ENCODE results near the gene SLC6A18.

- RRBS: 93% methylated on average over 6 of the region's 32 CpGs
Measured at GRCh38 chr5:1057938-1058600, 49.5 kb downstream of the NKD2 start.

- RRBS: 81% methylated on average over 7 of the region's 43 CpGs
Measured at GRCh38 chr5:1059954-1060715, 51.5 kb downstream of the NKD2 start.

GRCh38 chr5:1102809-1103416 lies 8.9 kb downstream of the SLC12A7 start:
- RRBS: no CpG with 5 or more reads among the region's 17 CpGs

GRCh38 chr5:1108082-1109217 lies 3.4 kb downstream of the SLC12A7 start:
- RRBS: 48% methylated on average over 5 of the region's 50 CpGs

GRCh38 chr5:1185428-1186447 lies 15.7 kb upstream of the SLC6A19 start:
- RRBS: no CpG with 5 or more reads among the region's 17 CpGs

- RRBS: no CpG with 5 or more reads among the region's 9 CpGs
Measured at GRCh38 chr5:1225369-1225600, at the start of gene SLC6A18. Gene SLC6A18 (plus strand): TSS chr5:1225381.

DNA sequence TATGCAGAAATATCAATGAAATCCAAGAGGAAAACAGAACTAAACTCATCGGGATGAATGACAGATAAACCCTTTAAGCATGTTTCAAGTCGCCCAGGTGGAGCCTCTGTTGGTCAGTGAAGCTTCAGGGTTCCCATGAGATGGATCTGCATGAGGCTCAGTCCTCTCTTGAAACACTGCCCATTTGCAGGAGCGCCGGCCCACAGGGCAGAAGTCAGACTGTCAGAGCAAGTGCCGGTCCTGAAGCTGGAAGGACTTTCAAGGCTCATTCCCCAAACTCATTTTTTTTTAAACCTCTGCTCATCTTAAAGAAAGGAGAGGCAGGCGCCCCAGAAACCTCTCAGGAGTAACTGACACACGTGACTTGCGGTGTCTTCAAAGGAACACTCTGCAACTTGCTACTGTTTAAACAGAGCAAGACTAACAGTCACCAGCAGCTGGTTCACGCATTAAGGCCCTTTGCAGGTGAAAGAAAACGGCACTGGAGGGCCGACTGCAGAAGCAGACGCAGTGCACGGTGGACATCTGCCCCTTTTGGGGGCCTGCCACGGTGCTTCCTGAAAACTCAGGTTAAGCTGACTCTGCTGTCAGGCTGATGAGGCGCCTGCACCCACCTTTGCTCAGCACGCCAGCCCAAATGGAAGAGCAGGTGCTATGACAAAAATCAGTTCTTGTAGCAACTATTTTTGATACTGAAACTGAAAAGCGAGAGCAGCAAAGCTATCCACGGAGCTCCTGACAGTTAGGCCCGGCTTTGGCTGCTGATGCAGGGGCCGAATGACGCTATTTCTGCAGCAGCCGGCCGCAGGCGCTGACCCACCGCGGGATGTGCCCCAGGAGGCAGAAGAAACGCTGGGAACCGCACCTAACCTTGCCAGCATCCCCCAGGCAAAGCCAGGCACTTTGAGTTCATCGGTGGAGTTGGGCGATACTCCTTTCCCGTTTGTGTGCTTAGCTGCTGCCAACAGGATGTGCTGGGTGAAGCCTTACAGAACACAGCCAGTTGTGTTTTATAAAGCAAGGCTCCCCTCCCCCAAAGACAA lies 20.8 kb upstream of the TERT start:
- RRBS: 6% methylated on average over 5 of the region's 31 CpGs

DNA sequence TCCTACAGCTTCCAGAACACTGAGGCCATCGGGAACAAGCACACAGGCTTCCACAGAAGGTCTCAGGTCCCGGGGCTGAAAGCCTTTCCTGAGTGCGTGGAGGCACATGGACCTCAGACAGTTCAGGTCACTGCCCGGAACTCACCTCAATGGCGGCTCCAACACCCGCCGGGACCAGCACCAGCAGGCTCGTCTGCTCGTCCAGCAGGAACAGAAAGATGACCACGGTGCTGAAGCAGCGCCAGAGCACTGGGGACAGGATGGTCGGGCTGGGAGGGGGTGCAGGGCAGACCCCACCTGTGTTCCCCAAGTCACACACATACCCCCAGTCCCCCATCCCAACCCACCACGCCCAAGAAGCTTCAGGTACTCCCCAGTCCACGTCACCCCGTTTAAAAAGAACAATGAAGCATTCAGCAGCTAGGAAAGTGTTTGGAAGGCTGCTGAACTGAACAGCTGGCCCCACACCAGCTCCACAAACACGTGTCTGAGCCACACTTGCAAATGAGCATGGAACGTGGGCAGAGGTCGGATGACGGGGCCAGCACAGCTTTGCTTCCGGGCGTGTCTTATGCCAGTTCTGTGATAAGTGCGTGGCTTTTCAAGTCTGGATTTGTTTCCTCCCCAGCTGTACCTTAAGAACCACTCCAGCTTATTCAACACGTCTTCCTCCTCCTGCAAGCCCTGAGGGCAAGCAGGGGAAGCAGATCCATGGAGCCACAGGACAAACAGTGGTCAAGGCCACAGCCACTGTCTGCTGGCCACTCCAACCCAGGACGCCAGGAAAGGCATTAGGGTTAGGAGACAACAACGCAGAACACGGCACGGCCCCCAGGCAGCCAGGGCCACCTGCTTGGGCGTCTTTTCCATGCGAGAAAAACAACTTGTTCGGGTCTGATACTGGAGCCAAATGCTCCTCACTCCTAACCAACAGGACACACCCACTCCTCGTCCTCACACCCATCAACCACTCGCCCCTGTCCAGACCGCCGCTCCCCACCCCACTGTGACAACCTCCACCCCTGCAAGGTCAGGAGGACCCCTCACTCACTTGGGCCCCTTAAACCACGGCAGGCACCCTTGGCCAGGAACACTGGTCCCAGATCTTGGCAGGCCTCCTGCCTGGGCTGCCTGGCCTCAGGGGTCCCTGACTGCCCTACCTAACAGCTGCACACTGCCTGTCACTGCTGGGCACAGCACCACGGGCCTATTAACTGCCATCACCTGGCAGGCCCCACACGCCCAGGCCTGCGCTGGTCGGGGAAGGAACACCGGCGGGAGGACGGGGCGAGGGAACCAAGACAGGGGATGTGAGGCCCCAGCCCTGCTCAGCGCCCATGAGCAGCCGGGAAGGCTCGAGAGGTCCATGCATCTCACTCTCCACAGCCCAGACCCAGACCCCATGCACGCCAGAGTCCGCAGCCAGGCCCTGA lies 14.2 kb downstream of the CLPTM1L start:
- RRBS: 27% methylated on average over 9 of the region's 48 CpGs

GRCh38 chr5:1498101-1498638 lies 25.6 kb downstream of the LPCAT1 start:
- RRBS: no CpG with 5 or more reads among the region's 11 CpGs

DNA sequence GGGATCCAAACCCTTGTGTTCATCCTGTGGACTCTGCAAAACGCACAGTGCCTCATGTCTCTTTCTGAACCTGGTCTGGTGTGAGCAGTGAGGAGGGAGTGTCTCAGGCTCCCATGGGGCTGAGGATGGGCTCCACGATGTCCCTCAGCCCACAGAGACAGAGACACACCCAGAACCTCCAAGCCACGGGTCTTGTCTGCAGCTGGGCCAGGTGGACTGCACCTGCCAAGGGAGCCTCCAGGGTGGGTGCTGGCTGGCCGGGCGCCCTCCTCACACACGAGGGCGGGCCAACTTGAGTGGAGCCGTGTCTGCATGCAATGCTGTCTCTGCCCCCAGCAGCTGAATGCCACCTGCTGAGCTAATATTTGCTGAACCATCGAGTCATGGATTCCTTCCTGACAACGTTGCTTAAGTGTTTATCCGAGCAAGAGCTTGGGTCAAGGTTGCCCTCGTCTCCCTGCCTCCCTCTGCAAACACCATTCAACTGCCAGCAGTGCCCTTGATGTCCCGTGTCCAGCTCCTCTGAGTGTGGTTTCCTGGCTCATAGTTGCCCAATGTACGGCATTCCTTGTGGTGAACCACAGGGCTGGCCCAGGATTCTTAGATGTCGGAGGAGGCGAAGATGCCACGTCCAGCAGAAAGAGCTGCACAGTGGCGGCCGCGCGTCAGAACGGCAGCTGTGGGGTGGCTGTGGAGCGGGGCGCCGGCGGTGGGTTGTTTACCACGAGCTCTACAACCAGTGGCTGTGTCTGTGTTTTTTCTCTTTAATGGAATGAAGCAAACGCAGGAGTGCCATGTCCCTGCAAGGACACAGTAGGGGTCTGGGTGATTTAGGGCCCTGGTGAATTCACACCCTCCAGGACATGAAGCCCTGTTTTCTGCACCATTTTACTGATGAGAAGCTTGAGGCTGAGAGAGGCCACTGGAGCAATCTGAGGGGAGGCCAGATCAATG lies 31.6 kb upstream of the LPCAT1 start:
- RRBS: no CpG with 5 or more reads among the region's 28 CpGs

GRCh38 chr5:1574004-1574448 lies 50.3 kb upstream of the LPCAT1 start:
- RRBS: no CpG with 5 or more reads among the region's 9 CpGs

DNA sequence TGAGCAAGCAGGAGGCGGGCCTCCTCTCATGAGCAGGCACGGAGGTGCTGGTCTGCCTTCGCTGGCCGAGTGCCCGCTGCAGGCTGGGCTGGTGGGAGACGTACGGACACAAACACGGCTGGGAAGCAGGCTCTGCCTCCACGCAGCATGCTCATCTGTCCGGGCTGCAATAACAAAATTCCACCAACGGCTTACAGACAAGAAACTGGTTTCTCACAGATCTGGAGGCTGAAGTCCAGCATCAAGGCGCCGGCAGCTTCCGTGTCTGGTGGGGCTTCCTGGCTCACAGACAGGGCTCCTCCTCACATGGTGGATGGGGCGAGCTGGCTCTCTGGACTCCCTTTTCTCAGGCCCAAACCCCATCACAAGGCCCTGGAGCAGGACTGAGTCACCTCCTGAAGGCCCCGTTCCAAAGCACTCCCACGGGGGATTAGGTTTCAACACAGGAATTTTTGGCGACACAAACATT lies 5.2 kb downstream of the MRPL36 start:
- RRBS: 59% methylated on average over 4 of the region's 18 CpGs

DNA sequence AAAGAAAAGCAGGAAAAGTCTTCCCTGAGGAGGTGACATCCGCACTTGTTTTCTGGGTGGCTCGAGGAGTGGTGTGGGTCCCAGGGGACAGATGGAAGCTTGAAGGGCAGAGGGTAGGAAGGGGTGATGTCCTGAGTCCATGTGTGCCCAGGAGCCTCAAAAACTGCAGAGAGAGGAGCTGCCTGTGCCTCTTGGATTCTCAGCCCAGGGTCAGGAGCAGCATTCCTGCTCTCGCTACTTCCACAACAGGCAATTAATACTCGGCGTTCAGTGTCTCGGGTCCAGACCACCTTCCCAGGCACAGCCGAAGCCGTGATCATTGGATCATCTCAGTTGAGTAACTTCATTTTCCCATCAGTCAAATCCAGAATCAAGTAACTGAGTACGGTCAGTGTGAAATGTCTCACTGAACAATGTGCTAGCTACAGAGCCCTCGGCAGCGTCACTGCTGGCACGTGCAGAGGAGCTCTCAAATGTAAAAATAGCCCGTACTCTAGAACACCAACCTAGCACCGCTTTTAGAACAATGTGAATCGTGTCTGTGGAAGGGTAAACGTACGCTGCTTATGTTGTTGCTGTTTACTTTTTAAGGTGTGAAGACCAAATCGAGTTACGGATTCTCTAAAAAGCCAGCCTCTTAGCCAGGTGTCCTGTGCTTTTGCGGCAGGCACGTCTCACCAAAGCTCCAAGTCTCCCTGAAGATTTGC lies 63.5 kb upstream of the IRX4 start:
- RRBS: no CpG with 5 or more reads among the region's 21 CpGs

DNA sequence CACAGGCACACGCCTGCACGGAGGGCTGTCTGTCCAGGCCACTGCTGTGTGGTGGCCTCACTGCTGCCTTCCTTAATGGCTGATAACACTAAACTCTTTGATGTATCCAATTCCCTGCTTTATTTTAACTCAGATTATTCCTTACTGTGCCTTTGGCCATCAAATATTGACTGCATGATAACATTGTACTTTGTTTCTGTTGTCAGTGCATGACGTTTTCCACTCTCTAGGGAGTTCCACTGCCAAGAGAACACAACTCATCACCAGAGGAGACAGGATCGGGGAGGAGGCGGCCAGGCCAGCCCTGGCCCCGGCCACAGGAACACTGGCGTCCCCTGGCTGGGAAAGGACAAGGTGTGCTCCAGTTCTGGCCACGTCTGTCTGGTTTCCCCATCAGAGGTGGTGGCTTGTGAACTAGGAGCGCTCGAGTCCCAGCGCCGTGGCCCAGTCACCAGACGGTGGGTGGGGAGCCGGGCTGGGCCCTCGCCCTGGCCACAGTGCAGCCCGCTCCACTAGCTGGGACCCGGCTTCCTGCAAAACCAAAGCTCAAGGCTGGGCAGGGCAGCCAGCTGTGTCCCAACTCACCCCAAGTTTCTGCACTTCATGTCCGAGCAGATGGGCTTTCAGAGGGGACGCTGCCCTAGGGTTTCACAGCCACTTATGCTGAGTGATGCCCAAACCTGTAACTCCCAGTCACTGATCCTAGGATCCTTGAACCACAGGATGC lies 211.9 kb upstream of the IRX4 start:
- RRBS: 62% methylated on average over 4 of the region's 19 CpGs

- RRBS: no CpG with 5 or more reads among the region's 5 CpGs
Measured at GRCh38 chr5:2695396-2696063, 55.9 kb downstream of the IRX2 start.

DNA sequence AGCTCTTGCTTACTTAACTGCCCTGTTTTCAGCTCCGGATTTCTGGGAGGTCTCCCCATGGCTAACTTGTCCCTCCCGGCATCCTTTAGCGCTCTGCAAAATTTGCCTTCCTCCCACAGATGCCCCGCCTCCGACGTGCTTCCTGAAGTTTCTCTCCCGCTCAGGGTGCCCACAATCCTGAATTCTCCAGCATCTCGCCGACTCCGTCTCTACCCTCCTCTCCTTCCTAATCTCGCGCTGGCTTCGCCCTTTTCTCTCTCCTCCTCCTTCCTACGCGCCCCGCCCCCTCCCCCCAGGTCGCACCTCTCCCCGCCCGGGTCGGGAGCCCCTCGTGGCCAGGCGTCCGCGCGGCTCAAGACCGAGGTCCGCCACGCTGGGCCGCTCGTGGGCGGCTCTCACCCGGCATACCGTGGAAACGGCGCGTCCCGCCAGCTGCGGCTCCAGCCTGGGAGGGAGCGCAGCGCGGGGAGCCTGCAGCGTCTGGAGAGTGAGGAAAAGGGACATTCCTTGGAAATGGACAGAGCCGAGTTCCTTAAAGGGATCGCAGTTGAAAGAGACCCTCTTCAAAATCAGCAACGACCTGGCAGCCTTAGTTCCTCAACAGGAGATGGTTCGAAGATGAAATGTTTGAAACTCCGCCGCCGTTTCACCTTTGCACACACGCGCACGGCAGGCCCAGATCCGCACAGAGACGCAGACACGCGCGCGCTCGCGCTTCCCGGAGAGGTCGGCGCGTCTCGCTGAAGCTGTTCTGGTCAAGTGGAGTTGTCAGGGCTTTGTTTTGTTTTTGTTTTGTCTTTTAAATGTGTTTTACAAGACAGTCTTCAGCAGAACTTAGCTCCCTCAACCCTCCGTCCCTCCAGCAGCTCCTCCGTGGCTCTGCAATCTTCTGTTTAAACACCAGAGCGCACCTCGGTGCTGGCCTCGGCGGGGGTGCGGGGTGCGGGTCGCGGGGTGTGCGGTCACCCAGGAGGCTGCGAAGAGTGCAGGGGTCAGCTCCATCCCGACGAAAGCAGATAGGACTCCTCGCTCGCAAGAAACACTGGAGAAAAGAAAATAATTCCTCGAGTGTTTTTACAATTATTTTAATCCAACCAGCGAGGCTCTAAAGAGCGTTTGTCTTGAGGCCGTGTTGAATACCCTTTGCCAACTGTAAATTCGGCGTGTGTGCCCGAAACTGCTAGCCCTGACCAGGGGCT lies 5.1 kb upstream of the IRX2 start:
- RRBS: 2% methylated on average over 14 of the region's 88 CpGs

GRCh38 chr5:3311467-3311826 lies 284.2 kb upstream of the IRX1 start:
- RRBS: no CpG with 5 or more reads among the region's 7 CpGs

DNA sequence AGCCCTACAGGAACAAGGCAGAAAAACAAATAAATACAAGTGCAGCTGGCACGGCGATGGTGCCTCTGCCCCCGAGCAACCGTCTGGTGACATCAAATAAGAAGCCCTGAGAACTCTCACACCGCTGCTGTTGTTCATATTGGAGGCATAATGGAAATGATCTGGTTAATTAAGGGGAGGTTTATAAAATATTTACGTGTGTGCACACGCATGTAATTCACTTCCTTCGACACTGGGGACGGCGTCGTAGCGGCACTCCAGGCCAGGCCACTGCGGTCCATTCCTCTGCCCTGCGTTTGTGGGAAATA lies 4.9 kb upstream of the IRX1 start:
- RRBS: no CpG with 5 or more reads among the region's 14 CpGs

GRCh38 chr5:4196685-4197230 lies 601.1 kb downstream of the IRX1 start:
- RRBS: no CpG with 5 or more reads among the region's 13 CpGs

DNA sequence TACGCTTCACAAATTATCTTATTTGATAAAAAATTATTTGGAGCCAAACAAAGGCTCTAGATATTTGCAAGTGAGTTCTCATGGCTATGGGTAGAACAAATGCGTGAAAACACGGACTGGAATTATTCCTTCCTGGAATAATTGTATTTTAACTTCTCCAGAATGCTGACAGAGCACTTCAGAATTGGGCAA lies 234.5 kb upstream of the ADAMTS16 start:
- RRBS: no CpG with 5 or more reads among the region's 3 CpGs